Astrocyte (in vitro differentiated cells and primary cell): ENCODE data around the genes CUEDC1, SRSF1 and DYNLL2.

- PRO-cap = no peak
- RRBS, 2 experiments = no CpG with 5 or more reads among the region's 9 CpGs
Observed at GRCh38 chr17:56908171-56908893, 5.5 kb downstream of the TRIM25 start.

DNA sequence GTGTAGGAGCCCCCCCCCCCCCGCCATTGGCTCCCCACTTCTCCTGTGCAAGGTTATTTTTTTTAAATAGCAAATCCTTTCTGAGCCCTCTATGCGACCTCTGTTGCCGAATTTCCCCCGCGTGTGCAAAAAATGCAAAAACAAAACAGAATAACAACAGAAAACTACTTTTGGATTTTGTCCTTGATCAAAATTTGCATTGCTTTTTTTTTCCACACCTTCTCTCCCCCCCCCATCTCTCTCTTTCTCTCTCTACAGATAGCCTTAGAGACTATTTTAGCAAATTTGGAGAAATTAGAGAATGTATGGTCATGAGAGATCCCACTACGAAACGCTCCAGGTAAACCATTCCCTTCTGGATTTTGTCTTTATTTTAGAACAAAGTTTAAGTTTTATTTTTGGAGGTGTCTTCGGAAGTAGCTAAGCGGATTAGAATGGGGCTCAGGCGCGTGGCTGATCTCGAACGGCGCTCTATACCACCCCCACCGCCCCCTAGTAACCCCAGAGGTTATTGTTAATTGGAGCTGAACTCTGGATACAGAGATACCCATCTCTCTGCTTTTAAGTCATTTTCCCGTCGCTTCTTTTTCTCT lies 981 bp downstream of the MSI2 start:
- PRO-cap = no peak
- RRBS, 2 experiments = no CpG with 5 or more reads among the region's 17 CpGs

GRCh38 chr17:57258411-57259009 lies 2.2 kb downstream of the MSI2 start:
- PRO-cap = no peak
- RRBS, 2 experiments = no CpG with 5 or more reads among the region's 8 CpGs

GRCh38 chr17:57259010-57259692 lies 2.8 kb downstream of the MSI2 start:
- PRO-cap = no peak
- RRBS, 2 experiments = no CpG with 5 or more reads among the region's 4 CpGs

GRCh38 chr17:57278717-57279434 lies 22.6 kb downstream of the MSI2 start:
- PRO-cap = no peak
- RRBS, 2 experiments = no CpG with 5 or more reads among the region's 10 CpGs

DNA sequence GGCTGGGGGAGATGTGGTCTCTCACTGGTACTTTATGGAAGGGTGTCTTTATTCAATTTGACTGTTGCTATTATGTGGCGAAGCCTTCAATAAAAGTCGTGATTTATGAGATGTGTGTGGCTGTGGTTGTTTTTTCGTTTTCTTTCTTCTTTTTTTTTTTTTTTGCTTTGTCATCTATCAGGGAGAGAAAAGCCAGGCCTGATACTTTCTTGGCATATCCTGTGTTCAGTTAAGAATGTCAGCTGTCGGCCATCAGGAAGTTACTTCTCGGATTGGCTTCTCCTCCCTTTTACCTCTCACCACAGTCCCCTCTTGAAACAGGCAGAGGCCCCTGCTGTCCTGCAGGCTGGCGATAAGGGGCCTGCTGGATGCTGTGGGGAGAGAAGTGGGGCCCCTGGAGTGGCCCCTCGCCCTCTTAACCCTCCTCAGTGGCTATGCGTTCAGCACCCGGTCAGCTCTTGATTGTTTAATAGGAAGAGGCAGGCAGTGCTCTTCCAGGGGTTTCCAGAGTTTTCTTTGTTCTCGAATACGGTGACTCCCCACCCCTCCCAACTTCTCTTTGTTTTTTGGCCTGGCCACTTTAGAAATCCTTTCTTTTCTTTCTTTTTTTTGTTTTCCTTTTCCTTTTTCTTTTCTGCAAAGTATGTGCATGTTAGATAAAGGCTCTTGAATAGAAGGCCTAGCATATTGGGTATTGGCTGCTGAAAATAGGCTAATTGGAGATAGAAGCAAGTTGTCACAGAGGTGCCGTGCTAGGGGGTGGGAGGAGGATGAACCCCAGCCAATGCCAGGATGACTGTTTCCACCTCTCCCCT lies 123.2 kb downstream of the MSI2 start:
- PRO-cap = no peak
- RRBS, 2 experiments = no CpG with 5 or more reads among the region's 12 CpGs

DNA sequence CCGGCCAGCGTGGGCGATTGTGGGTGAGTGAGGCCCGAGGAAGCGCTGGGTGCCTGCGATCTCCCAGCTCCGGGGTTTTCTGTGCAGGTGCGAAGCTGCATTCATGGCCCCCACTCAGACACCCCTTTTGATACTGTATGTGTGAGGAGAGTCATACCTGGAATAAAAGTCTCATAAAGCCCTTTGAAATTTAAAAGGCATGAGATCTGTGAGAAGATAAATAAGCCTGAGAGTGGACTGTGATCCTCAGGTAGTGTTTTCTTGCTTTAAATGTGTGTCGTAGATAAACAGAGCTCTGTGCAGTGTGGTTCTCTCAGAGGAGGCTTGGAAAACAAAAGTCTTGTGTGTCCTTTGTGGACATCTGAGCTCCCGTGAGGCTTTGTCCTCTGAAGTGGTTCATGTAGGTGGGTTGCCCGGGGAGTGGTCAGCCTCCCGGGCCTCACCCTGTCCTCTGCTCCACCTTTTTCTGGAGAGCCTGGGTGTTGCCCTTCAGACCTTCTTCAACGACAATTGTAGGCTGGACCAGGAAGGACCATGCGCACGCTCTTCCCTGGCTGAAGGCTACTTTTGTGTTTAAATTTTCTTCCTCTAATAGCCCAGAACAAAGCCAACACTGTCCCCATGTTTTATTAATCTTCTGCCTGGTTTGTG lies 151.0 kb downstream of the MSI2 start:
- PRO-cap = no peak
- RRBS, 2 experiments = 11 to 16% methylated on average over 7 of the region's 15 CpGs

- PRO-cap = no peak
- RRBS, 2 experiments = no CpG with 5 or more reads among the region's 8 CpGs
Observed at GRCh38 chr17:57569942-57570311, 175.2 kb downstream of the CCDC182 start.

- PRO-cap = no peak
- RRBS, 2 experiments = no CpG with 5 or more reads among the region's 6 CpGs
Observed at GRCh38 chr17:57603967-57604430, 141.1 kb downstream of the CCDC182 start.

GRCh38 chr17:57612421-57613111 lies 132.5 kb downstream of the CCDC182 start:
- PRO-cap = no peak
- RRBS, 2 experiments = no CpG with 5 or more reads among the region's 8 CpGs

DNA sequence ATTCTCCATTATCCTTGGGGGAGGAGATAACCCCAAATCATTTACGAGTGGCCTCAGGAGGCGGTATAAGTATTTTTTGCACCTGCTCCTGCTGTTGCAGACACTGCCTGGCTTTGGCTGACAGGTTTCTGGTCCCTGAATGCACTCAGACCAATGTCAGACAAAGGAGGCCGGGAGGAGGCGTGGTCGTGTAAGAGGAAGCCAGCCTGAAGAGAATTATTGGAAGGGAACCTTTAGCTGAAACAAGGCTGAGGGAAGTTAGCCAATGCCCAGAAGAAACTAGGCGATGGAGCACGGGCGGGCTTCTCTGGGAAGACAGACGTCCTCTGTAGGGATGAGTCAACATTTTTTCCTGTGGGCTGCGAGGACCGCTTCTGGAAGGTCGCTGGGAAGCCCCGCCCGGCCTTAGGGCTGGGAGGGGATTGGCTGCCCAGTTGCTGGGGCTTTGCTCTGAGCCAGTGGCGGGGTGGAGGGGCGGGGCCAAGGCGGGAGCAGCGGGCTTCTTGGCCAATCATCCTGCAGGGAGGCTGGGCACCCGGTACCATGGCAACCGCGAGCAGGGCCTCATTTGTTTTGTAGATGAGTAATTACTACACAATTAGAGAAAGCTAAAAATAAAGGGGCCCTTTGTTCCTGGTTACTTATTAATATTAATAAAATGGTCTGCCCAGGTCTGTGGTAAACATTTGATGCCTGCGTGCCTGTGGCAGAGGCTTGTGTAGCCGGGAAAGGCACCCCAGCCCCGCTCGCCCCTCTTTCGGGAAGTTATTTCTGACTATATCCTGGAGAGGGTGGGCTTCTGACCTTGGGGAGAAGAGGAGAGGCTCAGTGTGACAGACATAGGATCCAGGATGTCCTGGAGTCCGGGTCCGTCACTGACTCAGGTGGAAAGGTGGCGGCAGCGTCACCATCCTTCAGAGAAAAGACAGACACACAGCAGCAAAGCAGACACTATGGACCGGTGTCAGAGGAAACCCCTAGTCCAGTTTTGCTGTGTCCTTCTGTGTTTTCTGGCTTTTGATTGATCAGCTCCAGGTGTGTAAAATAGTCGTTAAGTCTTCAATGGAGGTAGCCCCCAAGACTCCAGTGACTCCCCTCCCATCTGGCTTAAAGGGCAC lies 82.0 kb downstream of the CCDC182 start:
- PRO-cap = no peak
- RRBS, 2 experiments = 17 to 37% methylated on average over 3 to 4 of the region's 32 CpGs

DNA sequence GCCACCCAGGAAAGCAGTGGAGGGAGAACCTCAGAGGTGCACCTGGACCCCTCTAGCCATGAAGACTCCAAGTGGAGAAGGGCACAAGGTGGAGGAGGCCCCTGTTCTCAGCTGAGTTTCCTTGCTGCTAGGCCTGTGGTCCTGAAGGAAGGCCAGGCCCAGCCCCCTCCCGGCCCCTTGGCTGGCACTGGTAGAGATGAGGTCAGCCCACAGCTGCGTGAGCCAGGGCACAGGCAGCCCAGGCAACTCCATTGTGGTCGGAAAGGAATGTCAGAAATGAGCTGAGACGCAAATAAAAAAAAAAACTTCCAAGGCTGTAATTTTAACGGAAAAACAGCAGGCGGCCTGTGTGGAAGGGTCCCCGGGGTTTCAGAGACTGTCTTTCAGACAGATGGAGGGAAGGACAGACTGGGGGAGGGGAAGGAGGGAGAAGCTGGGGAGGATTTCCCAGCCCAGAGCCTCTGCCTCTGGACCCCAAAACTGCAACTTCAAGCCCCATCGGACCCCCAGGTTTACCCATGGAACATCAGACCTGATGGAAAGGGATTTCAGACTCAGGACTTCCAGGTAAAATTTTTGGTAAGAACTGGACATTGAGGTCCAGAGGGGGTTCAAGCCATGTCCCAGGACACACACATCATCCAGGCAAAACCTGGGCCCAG lies 25.6 kb upstream of the MRPS23 start:
- PRO-cap = unidirectional peak, minus-strand start at position 198 of the sequence
- RRBS, 2 experiments = no CpG with 5 or more reads among the region's 8 CpGs

DNA sequence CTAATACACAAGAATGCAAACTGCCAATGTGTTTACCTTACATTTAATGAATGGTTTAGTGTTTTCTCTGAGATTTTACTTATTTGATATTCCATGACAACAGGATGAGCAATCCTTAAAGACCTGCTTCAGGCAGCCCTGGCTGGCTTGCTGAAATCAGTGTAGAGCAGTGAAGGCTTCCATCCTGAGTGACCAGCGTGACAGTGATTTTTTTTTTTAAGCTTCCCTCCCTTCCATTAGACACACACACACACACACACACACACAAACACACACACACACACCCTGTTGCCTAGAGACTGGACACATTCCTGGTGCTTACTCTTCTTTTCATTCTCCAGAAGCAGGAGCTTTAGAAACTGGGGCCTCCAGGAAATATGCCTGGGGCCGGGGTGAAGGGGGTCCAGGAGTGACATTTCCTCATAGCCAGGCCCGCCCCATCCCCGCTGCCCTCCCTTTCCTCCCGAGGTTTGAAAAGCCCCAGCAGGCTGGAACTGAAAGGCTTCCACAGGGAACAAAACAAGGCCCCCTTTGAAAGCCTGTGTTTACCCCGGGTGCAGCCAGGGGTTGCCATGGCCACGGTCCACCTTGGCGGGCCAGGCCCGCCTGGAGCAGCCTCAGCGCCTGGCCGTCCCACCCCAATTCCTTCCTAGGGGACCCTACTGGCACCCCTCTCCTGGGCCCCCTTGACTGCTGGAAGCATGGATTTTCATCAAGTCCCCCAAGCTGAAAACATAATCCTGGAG lies 19.9 kb downstream of the CUEDC1 start:
- PRO-cap = no peak
- RRBS, 2 experiments = no CpG with 5 or more reads among the region's 11 CpGs

DNA sequence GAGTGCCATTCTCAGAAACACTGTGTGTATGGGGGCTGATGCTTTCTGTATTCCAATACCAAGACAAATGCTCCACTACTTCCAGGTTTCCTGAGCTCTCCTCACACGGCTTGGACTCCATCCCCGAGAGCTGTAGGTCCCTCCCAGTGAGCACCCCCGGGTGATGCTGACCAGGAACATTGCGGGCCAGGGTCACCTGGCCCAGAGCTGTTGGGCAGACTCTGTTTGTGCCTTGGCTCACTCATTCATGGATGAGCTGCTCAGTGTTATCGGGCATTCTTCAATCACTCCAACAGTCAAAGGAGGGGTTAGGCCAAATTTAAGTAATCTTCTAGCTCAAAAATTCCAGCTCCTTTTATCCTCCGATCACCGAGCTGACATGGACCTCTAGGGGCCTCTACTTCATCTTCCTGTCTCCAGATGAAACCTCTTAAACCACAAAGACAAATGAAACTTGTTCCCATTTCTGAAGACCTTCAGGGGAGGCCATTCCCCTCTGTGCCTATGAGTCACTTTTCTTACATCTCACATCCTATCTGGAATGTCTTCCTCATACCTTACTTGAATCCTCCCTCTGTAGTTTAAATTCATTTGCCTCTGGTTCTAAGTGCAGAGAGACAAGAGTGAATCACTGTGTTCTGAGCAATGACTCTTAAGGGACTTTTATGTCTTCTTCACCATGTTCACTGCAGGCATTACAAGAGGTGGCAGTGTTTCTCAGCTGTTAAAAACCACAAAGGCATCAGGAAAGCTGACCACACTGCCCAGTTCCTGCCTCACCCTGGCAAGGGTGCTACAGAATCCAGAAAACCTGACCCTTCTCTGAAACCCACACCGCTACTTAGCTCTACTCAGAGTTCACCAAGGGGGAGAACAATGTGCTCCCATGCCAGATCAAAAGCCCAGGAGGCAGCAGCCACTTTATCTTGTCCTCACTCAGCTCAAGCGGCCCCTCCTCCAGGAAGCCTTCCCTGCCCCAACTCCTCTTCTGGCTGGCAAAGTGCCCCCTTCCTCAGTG lies 6.7 kb downstream of the CUEDC1 start:
- PRO-cap = no peak
- RRBS, 2 experiments = no CpG with 5 or more reads among the region's 9 CpGs

GRCh38 chr17:57953836-57954942 lies 1.0 kb downstream of the CUEDC1 start:
- PRO-cap = unidirectional peak, plus-strand start at chr17:57954612
- RRBS, 2 experiments = 3% methylated on average over 18 to 24 of the region's 58 CpGs

GRCh38 chr17:57954943-57955525 lies at the start of gene CUEDC1:
Gene CUEDC1 (minus strand): TSS chr17:57955412.
- PRO-cap = no peak
- RRBS, 2 experiments = 1 to 4% methylated on average over 44 to 53 of the region's 95 CpGs

DNA sequence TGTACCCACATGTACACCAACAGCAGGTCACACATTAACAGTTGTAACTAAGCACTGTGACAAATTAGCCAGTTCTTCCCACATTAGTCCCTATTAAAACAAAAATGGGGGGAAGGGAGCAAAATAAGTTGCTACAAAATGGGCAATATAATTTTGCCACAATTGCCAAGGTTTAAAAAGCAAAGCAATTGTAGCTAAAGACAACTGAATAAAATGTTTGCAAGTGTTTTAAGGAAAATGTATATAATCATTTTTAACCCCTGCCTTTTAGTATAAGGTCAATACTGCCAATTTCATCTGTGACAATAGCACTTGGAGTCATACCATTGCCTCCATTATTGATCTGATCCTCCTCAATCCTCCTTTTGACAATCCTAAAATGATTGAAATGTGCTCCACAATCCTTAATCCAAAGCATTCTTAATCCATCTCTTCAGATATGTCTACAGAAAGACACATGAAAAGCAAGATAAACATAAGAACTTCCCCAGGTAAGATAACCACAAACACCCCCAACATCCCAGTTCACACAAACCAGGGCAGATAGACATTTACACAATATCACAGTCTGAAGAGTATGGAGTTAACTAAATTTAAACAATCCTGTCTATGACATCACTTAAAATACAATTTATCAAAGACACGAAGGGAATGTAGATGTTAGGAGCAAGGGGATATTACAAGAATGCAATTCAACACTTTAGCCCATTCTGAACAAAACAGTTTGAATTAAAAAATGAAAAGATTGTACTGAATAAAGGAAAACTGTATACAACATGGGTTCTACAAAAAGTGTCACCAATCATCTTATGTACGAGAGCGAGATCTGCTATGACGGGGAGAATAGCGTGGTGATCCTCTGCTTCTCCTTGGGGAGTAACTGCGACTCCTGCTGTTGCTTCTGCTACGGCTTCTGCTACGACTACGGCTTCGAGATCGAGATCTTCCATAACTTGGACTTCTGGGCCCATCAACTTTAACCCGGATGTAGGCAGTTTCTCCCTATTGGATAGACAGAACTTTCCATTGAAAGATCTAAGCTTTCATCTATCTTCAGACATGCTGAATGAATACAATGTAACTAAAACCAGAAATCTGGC lies 2.1 kb downstream of the SRSF1 start:
- PRO-cap = no peak
- RRBS, 2 experiments = no CpG with 5 or more reads among the region's 12 CpGs

DNA sequence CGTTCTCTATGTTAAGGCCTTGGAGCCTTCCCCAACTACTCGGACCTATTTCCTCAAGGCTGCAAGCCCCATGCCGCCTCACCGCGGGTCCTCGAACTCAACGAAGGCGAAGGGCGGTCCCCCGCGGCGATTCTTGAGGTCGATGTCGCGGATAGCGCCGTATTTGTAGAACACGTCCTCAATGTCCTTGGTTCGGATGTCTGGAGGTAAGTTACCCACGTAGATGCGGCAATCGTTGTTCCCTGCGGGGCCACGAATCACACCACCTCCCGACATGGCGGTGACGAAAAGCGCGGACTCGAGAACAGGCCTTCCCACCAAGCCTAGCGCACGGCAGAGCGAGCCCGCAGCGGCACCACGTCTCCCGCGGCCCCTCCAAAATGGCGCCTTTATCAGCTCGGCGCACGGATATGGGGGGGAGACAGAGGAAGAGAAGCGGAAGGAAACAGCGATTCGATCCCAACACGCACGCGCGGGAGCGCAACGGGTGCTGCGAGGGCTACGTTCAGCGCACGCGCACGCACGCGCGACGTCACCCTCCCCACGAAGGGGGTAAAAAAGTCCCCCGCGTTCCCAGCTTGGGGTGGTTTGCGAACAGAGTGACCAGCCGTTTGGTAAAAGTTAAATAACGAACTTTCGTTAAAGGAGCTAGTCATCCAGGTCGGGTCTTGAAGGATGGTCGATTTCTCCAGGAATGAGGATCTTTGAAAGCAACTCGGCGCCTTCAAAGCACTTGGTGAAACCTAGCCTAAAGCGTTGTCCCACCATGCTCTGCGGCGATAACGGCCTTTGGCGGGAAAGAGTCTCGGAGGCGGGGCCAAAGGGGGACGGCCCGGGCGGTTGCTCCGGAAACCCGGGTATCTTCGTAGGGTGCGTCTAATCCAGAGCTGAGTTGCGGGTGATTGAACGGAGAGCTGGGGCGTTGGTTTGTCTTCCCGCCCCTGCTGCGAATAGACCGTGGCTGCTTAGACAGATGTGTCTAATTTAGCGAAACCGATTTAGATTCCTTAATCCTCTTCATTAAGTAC lies at the start of gene SRSF1:
Gene SRSF1 (minus strand): TSS at position 385 of the 1,028 bp plus-strand sequence.
- PRO-cap = bidirectional peak, plus-strand start at position 503 of the sequence, minus-strand start at position 363 of the sequence; bidirectional peak, plus-strand start at position 890 of the sequence, minus-strand start at position 696 of the sequence
- RRBS, 2 experiments = no CpG with 5 or more reads among the region's 94 CpGs

DNA sequence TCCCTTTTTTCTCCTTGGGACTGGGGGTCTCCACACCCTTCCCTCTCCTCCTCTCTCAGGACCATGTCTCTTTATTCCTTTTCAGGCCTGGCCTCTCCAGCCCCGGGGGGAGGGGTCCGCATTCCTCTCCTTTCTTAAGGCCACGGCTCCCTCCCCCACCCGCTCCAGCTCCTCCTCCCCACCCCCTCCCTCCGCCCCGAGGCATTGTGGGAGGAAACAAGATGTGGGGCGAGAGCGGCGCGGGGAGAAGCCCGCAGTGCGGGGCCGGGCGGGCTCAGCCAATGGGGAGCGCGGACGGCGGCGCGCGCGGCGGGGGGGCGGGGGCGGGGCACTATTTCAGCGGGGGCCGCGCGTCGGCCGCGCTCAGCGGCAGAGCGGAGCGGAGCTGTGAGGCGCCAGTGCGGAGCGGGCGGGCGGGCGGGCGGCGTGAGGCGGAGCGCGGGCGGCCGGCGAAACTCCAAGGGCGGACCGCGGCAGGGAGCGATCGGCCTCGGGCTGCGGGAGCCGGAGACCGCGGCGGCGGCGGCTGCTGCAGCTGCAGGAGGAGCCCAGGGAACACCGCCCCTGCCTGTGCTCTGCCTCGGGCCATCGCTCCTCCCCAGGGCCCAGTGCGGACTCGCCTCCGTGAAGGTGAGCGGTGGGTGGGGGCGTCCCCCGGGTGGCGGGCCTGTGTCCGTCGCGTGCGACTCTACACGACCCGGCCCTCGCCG lies at the start of gene DYNLL2:
Gene DYNLL2 (plus strand): TSS at position 366 of the 710 bp plus-strand sequence.
- PRO-cap = bidirectional peak, plus-strand start at position 366 of the sequence, minus-strand start at position 65 of the sequence
- RRBS, 2 experiments = 2 to 3% methylated on average over 20 of the region's 80 CpGs

DNA sequence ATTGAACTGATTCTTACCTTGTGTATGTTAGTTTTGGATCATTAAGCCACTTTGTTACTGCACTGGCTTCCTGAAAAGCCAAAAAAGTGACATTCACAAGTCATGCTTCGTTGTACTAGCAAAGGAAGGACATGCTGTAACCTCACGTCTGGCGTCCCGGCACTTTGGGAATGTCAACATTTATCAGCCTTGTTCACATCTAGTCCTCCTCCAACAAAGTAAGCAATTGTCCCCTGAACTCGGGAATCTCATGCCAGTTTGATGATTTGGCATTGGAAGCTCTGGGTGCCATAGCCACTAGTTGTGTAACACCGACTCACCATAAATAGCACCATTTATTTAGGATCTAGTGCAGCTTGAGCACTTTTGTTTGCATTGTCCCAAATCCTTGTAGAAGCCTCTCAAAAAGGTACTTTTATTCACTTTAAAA lies 802 bp upstream of the MKS1 start:
- PRO-cap = unidirectional peak, minus-strand start at position 172 of the sequence
- RRBS, 2 experiments = no CpG with 5 or more reads among the region's 6 CpGs